Left lung (tissue), 1 donor: ENCODE measurements around a stretch of chr2.

GRCh38 chr2:205444098-205444831 lies 238.0 kb upstream of the NRP2 start:
- PRO-cap, result no peak

GRCh38 chr2:205732256-205732803 lies 50.0 kb downstream of the NRP2 start:
- PRO-cap, result no peak

DNA sequence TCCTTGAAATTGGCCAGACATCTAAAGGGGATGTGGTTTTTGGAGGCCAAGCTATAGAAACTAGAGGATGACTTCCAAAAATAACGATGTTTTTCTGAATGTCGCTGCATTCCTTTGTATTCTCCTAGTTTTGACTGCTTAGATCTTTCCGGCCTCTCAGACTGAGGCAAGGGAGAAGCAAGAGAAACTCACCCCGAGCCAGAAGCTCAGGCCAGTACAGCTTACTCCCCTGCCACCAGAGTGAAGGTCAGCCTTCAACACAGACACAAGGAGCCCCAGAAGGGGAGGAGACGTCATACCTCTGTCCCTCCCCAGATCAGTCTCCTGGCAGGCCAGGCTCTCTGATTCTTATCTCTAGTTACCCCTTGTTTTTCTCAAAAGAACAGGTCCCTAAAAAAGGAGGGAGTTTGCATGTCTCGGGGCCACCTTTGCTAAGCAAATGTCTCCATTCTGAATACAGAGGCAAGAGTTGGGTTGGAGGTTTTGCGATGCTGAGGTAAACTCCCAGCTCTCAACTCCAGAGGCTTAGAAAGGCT lies 62.0 kb downstream of the NRP2 start:
- PRO-cap, result no peak

DNA sequence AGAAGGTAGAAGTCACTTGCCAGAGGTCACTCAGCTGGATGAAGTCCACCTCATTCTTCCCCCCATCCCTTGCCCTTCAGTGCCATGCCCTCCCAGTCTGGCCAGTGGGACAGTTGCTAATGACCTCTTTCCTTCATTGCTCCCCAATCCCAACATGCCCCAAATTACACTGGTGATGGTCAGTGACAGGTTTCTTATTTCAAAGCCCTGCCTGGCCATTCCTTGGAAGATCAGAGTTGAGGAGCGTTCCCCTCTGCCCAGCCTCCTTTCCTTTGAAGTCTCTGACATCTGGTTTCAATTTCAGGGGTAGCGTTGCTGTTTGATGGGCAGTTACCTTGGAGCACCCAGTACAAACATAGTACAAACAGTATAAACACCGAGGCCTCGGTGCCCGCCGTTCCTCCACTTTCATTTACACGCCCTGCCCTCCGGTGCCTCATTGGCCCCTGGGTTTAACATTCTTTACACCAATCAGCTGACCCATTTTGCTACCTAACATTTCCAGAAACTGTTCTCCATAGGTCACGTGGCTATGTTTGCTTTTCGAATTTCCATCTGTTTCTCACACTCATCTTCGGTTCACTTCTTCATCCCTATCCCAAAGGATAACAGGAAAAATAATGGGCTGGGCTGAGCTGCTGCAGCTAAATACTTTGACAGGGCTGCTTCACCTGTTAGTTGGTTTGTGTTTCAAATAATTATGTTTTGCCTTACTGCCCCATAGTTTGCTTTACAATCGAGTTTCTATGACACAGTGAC lies 65.6 kb downstream of the NRP2 start:
- PRO-cap, result no peak

- PRO-cap, result no peak
Measured at GRCh38 chr2:205806023-205806731, 123.9 kb downstream of the NRP2 start.

DNA sequence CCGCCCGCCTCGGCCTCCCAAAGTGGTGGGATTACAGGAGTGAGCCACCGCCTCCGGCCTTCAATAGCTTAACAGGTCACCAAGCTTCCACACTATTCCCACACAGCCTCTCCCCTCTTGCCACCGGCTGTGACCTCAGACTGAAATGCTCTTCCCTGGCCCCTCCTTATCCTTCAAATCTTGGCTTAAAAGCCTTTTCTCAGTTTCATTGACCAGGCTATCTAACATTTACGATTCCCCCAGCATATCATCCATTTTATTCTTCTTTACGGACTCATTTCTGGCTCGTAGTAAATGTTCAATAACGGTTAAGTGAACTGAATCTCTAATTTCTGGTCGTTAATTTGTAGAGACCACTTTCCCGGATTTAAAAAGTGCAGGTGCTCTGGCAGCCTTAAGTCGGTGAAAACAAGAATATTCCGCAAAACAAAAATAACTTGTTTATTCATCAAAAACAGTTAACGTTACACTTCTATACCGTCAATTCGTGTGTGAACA lies 992 bp downstream of the NDUFS1 start:
- PRO-cap, result no peak

DNA sequence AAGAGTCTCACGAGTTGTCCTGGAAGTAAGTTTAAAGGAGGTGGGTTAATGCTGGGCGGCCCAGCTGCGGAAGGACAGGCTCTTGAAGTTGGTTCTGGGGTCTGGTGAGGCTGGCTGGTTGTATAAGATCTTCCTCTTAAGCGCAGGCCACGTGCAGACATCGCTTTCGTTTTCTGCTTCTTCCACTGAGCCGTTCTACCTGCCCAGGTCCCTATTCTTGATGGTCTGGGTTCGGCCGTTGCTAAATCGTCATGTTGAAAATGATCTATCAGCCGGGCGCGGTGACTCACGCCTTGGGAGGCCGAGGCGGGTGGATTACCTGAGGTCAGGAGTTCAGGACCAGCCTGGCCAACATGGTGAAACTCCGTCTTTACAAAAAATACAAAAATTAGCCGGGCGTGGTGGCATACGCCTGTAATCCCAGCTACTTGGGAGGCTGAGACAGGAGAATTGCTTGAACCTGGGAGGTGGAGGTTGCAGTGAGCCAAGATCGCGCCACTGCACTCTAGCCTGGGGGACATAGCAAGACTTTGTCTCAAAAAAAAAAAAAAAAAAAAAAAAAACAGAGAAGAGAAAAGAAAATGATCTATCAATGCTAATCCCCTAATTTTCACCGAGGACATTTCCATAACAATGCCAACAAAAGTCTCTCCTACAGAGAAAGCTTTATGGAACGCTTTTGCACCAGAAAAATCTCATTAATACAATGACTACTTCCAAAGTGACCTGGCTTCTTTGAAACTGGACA lies 491 bp downstream of the FASTKD2 start:
- PRO-cap, result unidirectional peak, plus-strand start at position 91 of the sequence

- PRO-cap, result no peak
Measured at GRCh38 chr2:206810011-206810734, 44.8 kb downstream of the FASTKD2 start.

DNA sequence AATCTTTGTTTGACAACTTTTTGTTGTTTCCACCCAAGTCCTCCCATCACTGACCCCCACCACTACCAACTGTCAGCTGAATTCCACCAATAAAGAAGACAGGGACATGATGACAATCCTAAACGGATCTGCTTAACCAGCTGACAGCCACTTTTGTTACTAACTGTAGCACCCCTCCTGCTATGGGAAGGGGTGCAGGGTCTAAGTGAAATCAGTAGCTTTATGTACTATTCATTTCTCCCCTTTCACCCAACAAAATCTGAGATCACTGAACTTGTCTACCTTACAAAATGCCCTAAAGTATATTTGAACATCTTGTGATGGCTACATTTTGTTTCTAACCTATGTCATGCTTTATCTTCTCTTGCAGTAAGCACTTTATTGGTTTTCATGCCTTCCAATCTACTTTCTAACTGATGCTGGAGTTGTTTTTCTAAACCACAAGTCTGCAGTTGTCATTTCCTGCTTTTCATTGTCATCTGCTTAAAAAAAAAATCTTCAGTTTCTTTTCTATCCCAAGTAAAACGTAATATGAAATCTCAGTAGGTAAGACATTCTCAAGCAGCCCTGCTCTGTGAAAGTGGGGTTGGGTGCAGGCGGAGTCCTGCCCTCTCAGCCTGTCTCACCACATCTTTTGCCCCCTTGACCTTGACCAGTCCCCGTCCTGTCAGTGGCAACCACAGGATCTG lies 80.2 kb upstream of the CPO start:
- PRO-cap, result no peak

GRCh38 chr2:206871808-206872163 lies 67.5 kb upstream of the CPO start:
- PRO-cap, result unidirectional peak, minus-strand start at chr2:206871882

DNA sequence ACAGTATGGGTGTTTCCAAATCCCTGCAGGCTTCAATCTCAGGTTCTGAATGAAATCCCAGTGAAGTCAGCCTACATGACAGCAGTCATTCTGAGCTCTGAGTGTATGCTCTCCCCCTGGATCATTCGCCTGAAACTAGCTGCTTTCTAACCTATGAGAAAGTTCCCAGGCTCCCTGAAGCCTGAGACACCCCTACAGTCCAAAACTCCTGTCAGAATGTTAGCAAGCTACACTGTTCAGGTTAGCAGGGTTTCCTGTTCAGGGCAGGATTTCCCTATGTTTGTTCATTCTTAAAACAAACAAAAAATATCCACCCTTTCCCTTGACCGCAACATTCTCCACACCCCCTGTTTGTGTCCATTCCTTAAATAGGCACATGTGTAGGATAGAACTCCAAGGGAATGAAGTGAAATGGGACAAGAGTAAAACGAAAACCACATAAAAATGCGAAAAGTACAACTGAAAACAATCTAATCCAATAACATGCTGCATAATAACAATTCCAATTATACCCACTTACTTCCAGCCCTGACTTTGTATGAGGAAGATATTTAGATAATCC lies 83.1 kb downstream of the KLF7 start:
- PRO-cap, result no peak

- PRO-cap, result no peak
Measured at GRCh38 chr2:207131581-207132091, 34.1 kb downstream of the KLF7 start.

DNA sequence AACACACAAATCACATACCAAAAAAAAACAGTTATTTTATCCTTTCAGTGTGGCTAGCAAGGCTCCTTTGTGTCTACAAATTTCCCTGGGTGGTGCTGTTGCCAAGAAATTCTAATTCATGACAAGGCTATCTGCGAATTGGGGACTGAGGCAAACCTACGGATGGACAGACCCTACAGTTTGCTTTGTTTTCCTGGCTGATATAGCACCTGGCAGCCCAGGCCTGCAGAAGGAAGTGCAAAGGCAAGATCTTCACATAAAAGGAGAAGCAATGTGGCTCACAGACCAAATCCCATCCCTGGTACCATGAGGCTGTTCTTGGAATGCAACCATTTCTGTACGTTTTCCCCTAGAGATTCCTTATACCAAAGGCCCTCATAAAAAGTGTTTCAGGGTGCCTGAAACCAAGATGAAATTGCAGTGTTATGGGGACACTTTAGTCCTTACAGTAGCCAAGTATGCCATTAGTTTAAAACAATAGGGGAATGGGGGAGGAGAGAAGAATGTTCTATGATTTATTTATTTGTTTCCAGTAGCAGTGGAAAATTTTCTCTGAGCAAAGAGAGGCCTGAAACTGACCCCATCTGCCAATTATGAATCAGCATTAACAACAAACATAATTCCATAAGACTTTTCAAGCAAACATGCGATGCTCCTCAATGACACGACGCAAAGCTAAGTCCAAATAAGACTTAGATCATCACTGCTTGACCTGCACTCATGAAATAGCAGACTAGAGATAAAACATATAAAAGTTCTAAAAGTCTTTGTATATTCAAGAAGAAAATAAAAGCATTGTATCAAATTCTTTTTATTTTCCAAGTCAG lies 4.2 kb downstream of the KLF7 start:
- PRO-cap, result no peak

DNA sequence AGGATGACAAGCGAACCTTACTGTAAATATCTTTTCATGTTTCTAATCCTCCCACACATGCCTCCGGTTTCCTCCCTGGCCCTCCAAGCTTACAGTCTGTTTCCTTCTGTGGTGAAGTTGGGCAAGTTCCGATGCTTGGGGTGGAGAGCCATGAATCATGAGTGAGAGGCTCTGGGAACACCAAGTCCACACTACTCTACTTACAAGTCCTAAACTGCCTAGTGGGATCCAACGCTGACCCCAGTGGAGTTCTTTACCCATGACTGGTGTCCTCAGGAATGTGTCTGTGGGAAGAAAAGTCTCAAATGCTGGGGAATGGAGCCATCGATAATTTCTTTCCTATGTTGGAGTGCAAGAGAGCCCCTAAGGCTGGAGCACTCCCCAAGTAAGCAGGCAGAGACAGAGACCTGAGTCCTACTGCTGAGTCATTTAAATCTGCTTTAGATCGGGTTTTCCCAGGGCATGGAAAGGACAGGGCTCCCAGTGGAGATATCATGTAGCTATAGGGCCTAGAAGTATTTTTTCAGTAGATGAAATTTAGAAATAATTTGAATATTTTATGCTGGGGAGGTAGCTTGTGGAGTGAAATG lies 73.5 kb upstream of the KLF7 start:
- PRO-cap, result no peak

DNA sequence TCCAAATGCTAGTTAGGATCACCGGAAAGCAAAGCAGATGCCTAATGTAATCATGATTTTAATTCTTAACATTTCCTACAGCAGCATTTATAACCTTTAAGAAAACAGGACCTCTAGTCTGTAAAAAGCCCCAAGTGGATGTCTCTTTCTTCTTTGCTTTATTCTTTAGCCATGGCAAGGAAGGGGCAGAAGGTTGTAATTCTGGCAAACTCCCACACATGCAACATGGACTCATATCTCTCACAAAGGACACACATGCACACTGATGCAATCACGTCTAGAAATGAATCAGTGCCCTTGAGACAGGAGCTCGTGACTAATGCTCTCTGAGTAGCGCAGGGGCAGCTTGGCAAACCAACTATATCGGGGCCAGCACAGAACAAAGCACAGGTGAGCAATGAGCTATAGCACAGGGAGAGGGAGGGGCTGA lies 165.0 kb upstream of the KLF7 start:
- PRO-cap, result no peak

DNA sequence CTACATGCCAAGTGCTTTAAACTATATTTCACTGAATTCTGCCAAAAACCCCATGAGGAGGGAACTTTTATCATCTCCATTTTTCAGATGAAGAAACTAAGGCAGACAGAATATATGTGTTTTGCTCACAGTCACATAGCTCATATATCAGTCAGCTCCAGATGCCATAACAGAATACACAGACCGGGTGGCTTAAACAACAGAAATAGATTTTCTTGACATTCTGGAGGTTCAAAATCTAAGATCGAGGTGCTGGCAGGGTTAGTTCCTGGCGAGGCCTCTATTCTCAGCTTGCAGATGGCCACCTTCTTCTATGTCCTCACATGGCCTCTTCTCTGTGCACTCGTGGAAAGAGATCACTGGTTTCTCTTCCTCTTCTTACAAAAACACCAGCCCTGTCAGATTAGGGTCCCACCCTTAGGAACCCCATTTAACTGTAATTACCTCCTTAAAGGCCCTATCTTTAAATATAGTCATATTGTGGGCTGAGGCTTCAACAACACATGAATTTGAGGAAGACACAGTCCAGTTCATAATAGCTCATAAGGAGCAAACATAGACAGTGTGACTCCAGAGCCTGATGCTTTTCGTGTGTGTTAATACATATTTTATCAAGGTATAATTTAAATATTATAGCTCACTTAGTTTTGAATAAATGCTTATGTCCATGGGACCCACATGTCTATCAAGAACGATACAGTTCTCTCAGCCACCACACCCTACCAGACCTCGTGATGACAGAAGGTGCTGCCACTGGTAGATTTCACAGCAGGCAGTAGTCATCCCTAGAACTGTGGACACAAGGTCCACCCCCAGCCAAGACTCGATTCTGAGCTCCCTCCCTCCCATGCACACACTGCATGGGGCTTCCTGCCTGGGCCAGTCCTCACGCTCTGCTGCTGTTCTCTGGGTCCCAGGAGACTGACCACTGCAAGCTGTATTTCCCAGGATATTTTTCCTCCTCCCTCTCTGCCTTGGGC lies 26.8 kb upstream of the CREB1 start:
- PRO-cap, result no peak

GRCh38 chr2:207529386-207529862 lies 338 bp upstream of the CREB1 start:
- PRO-cap, result bidirectional peak, plus-strand start at chr2:207529986, minus-strand start at chr2:207529577

DNA sequence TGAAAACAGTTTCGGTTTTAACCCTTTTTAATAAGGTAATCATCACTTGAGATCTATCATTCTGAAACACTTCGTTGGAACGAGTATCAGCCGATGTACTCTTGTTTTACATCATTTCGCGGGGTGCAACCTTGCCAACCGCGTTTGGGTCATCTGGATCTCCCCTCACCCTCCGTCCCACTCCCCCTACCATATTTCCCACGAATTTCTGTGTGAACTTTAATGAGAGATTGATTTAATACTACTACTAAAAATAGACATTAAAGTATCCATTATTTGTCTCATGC lies 1.3 kb downstream of the CREB1 start:
- PRO-cap, result bidirectional peak, plus-strand start at position 71 of the sequence, minus-strand start outside the sequence

DNA sequence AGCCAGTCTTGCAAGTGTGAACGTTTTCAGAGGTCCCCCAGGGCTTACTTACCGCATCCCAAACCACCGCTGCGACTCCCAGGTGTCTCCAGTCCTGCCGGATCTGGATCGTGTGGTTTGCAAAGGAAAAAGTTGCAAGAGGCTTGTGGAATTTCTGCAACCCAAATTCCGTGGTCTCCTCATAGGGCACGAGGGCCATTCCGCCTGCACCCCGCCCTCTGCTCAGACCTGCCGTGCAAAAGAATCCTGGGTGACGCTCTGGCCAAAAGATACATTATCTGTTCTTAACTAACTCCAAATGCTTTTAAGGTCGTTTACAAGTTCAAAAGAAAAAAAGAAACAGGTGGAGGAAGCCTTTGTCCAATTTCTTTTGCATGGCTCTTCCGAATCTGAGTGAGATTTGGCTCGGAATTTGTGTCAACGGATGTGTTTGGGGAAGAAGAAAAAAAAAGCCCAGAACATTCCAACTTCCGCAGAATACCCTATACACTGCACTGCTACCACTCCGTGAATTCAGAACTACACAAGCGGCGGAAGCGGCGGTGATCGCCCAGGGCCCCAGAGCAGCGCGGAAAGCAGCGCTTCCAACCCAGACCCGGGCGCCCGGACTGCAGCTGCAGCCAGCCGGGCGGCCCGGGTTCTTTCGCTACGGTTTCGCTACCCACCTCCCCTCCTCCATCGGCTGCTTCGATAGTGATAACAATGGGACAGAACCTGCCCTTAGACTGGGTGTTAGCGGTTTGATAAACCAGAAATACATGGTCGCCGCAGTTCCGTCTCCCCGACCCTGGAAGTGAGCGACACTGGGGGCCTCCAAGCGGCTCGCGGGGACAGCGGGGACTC lies 796 bp downstream of the METTL21A start:
- PRO-cap, result bidirectional peak, plus-strand start at position 516 of the sequence, minus-strand start at position 442 of the sequence; bidirectional peak, plus-strand start at position 592 of the sequence, minus-strand start at position 610 of the sequence

GRCh38 chr2:207744466-207745260 lies 25.0 kb downstream of the FZD5 start:
- PRO-cap, result no peak